AG09309 (cell line): ENCODE results near the gene APBA2.

DNA sequence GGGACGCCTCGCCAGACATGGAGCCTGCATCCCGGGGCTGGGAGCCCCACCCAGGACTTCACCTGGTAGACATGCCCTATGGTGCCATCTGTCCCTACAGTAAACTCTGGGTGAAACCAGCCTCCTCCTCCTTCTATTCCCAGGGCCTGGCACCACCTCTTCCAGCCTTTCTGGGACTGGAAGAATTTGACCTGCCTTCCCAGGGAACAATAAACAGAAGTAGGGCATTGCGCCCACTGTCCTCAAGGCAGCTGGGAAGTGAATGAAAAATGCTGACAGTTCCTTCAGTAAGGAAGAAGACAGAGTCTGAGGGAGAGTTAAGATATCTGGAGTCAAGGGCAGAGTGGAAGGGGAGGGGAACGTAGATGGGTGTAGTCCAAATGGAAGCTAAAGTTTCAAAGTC lies 2.8 kb downstream of the ATP10A start:
- RRBS: no CpG with 5 or more reads among the region's 5 CpGs

- RRBS: no CpG with 5 or more reads among the region's 3 CpGs
These were observed 150.8 kb upstream of the ATP10A start for GRCh38 chr15:26013979-26014240.

GRCh38 chr15:26772492-26772953 lies 343 bp downstream of the GABRB3 start:
- RRBS: 5% methylated on average over 20 of the region's 55 CpGs

DNA sequence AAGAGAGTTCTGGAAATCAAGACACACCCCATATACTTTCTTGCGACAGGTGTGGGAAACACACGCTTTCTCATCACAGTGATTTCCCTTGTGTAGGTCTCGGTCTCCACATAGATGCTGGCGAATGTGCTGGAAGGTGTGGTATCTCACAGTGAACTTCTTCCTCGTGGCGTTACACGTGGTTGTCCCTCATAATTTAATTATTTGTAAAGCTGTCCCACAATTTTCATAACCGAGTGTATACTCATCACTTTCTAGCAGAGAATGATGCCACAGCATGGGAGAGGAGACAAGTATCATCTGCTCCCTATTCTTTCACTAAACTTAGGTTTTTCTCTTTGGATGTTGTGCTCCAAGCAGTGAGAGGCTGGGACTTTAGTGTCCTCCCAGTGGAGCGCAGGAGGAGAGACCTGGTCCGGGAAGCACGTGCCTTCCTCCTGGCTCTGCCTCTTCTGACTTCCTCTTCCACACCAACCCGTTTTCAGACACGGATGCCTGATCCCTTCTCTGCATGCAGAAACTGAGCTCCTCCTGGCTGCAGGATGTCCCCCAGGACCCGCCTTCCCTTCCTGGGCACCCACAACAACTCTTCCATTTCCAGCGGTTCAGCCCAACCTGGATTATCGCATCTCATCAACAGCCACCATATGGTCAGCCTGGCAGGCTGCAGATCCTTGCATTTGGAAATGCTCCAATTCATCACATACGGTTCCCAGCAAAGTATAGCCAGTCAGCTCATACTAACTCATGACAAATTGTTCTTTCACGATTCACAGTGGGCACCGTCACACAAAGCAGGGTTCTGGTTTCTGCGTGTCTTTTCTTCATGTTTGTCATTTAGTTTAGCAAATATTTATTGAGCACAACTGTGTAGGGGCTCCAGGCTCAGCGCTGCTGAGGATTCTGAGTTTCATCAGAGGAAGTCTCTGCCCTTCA lies 124.7 kb downstream of the GABRG3 start:
- RRBS: no CpG with 5 or more reads among the region's 21 CpGs

- RRBS: no CpG with 5 or more reads among the region's 32 CpGs
These were observed 525.2 kb downstream of the OCA2 start for GRCh38 chr15:27573715-27574568.

GRCh38 chr15:28220427-28220917 lies 101.5 kb downstream of the HERC2 start:
- RRBS: no CpG with 5 or more reads among the region's 8 CpGs

GRCh38 chr15:28819019-28819603 lies 29.3 kb downstream of the GOLGA6L7 start:
- RRBS: no CpG with 5 or more reads among the region's 6 CpGs

DNA sequence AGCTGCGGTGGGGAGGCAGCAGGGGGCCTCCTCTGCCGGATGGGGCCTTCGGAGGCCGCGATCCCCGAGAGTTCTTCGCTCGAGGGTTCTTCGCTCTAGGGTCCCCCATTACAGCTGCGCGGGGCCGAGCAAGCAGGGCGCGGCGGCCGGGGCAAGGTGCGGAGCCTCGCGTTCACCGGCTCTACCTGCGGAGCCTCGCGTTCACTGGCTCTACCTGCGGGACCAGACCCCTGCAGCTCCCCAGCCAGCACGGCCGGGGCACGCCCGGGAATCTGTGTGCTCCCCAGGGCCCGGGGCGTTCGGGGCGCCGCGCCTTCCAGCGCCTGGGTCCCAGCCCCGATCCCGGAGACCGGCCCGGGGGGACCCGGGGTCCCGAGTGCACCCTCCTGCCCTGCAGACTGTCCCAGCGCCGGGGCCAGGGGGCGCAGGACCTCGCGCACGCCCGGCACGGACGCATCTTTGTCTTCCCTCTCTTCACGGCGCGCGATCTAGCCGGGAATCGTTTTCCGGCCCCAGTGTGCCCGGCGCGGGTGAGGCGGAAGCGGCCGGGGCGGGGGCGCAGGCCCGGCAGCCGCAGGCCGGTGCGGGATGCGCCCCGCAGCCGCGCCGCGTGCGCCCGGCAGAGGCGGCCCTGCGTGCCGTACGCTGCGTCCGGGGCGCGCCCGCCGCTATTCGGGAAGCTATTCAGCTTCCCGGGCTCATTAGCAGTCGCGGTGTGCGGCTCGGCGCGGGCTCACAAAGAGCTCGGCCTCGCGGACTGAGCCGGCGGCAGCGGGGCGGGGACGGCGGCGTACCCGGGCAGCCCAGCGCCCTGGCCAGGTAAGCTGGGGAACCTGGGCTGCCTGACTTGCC lies at the start of gene APBA2:
TSS of gene APBA2 (plus strand) at position 515 of the 852 bp plus-strand sequence.
- RRBS: 6% methylated on average over 56 of the region's 107 CpGs

GRCh38 chr15:28886754-28887479 lies 1.1 kb downstream of the APBA2 start:
- RRBS: no CpG with 5 or more reads among the region's 27 CpGs

- RRBS: 73% methylated on average over 4 of the region's 24 CpGs
These were observed 33.4 kb downstream of the APBA2 start for GRCh38 chr15:28919072-28919764.

GRCh38 chr15:29268099-29268937 lies 1.3 kb downstream of the NSMCE3 start:
- RRBS: no CpG with 5 or more reads among the region's 9 CpGs

GRCh38 chr15:29698035-29698609 lies 124.1 kb downstream of the TJP1 start:
- RRBS: 95% methylated on average over 4 of the region's 12 CpGs

GRCh38 chr15:29718112-29718458 lies 104.2 kb downstream of the TJP1 start:
- RRBS: no CpG with 5 or more reads among the region's 3 CpGs

GRCh38 chr15:29822747-29823281 lies 546 bp upstream of the TJP1 start:
- RRBS: 7% methylated on average over 4 of the region's 27 CpGs

DNA sequence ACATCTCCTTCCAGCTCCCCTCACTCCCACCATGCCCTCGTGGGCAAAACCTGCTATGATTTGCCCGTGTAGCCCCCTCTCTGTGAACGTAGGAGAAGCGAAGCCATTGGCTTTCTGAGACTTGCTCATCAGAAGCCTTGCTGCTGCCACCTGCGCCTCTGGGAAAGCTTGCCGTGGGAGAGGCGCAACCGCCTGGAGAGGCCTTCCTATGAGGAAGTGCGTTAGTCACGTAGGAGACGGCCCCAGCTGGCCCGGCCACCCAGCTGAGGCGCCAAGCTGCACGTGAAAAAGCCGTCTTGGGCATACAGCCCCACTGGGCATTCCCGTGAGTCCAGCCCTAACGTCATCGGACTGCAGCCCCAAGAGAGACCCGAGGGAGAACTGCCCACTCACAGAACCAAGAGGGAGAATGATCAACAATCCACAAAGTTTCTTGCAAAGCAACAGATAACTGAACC lies 49.1 kb upstream of the TJP1 start:
- RRBS: no CpG with 5 or more reads among the region's 19 CpGs

DNA sequence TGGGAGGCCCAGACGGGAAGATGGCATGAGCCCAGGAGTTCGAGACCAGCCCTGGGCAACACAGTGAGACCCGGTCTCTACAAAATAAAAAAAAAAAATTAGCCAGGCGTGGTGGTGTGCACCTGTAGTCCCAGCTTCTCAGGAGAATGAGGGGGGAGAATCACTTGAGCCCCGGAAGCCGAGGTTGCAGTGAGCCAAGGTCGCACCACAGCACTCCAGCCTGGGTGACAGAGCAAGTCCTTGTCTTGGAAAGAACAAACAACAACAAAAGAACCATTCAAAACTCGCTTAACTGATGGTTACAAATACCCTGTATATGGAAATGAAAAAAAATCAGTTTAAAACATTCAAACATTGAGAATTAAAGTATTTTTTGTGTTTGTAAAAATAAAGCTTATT lies 113.2 kb upstream of the GOLGA8J start:
- RRBS: 83% methylated on average over 1 of the region's 8 CpGs

GRCh38 chr15:30045637-30046277 lies 37.0 kb upstream of the GOLGA8J start:
- RRBS: no CpG with 5 or more reads among the region's 15 CpGs

- RRBS: no CpG with 5 or more reads among the region's 95 CpGs
These were observed 61.1 kb downstream of the GOLGA8T start for GRCh38 chr15:30195477-30196764.

GRCh38 chr15:30470752-30471461 lies 56.8 kb upstream of the GOLGA8R start:
- RRBS: no CpG with 5 or more reads among the region's 99 CpGs

DNA sequence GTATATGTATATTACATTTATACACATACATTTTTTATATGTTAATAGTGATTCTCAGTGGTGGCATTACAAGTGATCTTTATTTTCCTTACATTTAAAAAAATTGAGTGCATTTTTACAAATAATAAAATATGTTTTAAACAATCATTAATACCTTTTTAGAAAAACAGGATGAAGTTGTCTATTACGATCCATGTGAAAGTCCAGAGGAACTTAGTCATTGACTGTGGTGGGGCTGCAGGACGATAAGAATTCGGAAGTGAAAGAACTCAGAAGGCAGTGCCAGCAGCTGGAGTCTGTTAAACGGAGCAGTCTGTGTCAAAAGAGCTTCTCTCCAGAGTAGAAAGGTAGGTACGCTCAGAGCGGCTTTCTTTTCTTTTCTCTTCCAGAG lies 67.5 kb upstream of the GOLGA8Q start:
- RRBS: no CpG with 5 or more reads among the region's 6 CpGs